ENCODE data around the genes TMTC1 and IPO8.

GRCh38 chr12:27179690-27180532 is 64.2 kb upstream of the STK38L start:
- PRO-cap = no peak

DNA sequence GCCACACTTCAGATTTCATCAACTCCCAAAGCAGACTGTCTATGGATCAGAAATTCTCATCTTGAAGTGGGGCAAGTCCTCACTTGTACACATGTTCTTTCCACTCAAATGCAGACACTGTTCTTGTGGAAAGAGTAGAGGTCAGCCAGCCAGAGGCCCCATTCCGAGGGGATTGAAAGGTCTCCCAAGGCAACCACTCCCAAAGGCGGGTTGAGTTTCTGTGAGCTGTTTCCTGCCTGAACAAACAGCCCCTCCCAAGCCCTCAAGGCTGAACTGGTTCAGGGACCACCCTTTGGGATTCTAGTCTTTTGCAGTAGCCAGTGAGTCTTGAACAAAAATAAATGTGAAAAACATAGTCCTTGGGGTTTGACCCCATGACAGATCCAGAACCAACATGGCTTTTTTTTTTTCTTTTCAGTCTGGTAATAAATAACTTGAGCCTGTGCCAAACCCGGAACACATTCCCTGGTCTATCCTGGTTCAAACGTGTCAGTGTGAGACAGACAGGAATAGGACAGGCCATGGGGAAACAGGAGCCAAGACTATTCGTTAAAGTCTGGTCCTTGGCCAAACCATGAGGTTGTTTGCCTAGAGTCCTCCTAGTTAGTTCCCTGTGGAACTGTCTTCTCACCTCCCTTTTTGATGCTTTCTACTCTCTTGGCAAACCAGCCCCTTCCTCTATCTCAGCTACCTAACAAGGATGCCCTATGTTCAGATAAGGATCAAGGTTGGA is 17.6 kb upstream of the STK38L start:
- PRO-cap = no peak

- PRO-cap = no peak
Measured at GRCh38 chr12:27244435-27245310, 587 bp downstream of the STK38L start.

DNA sequence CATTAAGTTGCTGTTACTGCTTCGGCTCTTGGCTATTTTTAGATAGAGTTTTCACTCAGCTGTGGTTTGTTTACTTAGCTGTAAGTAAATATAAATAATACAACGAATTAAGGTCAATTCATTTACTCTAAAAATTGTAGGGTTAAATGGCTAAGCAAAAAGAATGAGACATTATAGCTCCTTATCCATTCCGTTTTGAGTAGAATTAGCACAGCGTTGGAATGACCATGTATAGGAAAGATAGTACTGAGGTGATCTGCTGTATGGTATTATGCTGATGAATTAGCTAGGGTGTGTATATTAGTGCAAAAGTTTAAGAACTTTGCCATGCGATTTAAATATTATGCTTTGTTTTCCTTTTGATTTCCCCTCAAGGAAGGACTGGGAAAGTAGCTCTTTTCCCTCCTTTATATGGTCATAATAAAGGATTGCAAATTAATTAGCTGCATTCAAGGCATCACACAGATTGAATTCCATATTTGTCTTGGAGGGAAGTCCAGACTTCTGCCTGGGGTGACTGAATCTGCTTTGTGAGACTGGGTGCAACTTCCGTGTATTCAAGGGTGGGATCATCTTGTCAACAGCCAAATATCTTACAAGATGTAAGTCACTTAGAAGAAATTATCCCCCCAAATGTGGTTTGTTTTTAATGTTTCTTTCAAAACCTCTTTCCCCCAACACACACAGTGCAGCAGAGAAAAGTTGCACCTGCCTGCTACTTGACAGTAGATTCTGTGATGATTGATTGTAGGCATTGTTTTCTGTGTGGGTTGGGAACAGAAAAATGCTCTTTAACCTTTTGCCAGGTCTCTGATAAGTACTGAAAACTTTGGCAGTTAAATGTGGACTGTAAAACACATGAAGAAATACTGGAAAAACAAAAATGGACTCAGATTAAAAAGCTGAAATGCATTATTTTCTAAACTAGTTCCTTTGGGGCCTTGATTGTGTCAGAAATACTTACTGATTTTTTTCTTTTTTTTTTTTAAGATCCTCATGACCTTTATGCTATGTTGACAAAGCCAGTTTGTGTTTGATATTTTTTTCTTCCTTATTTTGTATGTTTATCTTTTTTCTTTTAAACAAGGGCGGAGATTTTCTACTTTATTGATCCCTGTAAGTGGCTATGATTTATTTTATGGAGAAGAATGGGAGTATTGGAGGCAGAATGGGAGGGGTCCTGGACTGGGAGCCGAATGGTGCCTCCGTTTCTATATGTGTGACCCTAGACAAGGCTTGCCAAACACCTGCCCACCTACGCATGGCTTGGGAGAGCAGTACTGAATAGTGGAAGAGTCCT is 28.4 kb downstream of the STK38L start:
- PRO-cap = no peak

- PRO-cap = no peak
Measured at GRCh38 chr12:27330623-27331718, 1.7 kb upstream of the BMAL2 start.

- PRO-cap = no peak
Measured at GRCh38 chr12:27593545-27594238, 69.7 kb downstream of the PPFIBP1 start.

- PRO-cap = no peak
Measured at GRCh38 chr12:27703589-27704287, 6.9 kb upstream of the MRPS35 start.

DNA sequence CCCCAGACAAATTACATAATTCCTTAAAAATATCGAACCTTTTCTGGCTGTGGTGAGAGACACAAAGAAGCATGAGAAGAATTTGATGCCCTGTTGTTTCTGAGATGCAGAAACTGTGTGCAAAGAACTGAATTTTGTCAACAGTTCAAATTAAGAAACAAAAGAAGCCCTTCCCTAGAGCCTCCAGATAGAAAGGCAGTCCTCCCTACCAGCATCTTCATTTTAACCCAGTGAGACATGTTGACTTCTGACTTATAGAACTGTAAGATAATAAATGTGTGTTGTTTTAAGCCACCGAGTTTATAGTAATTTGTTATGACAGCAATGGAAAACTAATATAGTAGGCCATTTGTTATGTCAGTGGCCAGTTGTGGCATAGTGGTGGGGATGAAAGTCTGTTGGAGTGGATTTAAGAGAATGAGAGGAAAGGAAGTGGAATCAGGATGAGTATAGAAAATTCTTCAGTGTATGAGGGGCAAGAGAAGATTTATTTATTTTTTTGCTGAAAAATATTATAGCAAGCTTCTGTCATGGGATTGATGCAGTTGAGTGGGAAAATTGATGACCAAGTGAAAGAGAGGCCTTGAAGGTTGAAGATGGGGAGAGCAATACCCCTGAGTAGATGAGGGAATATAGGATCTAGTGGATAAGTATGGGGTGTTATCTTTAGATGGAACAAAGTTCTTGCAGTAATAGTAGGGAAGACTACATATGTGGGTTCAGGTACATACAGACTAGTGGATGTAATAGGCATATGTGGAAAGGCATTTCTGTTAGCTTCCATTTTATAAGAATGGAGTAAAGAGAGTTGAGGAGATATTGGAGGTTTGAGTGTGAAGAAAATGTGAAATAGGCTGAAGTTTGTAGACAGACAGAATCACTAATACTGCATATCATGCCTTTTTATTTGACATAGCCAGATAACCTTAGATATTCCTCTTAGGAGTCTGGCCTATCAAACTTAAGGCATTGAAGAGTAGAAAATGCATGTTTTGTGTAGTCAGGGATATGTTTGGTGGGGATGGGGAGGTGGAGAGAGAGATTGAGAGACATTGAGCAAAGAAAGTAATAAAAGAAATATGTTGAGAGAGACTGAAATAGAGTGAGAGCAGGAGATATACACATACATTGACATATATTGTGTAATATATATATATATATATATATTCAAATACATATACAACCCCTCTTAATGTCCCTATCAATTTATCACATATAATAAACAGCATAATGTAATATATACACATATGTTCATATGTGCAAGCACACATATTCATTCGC is 152.2 kb downstream of the CCDC91 start:
- PRO-cap = no peak

GRCh38 chr12:28543322-28543830 is 353.1 kb downstream of the CCDC91 start:
- PRO-cap = no peak

DNA sequence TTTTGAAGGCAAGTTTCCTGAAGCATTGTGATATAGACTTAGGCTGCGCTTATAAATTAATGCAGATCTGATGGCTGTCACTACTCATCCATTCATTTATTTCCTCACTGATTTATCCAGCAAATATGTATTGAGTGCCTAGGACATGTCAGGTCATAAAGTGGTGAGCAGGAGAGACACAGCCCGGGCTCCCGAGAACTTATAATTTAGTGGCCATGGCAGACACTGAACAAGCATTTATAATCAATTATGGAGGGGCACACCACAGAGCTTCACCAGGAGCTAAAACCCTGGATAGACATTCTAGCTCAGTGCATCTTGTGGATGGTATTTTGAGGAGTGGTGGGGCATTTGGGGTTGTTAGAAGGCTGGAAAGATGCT is 396.9 kb downstream of the CCDC91 start:
- PRO-cap = no peak

- PRO-cap = no peak
Measured at GRCh38 chr12:28640472-28640739, 450.1 kb downstream of the CCDC91 start.

- PRO-cap = no peak
Measured at GRCh38 chr12:29159465-29159865, 10.4 kb downstream of the FAR2 start.

DNA sequence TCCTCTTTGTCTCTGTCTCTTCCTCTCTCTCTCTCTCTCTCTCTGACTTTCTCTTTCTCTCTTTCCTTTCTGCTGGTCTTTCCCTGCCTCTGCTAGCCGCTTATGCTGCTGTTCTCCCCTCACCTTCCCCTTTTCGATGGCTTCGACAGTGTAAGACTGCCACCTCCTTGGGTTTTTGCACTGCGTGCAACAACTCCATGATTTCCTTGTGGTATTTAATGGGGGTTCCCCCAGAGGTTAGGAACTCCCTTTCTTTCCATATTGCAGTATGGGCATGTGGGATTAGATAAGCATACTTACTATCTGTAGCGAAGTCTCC is 21.6 kb downstream of the FAR2 start:
- PRO-cap = no peak

- PRO-cap = no peak
Measured at GRCh38 chr12:29230175-29230781, 81.2 kb downstream of the FAR2 start.

DNA sequence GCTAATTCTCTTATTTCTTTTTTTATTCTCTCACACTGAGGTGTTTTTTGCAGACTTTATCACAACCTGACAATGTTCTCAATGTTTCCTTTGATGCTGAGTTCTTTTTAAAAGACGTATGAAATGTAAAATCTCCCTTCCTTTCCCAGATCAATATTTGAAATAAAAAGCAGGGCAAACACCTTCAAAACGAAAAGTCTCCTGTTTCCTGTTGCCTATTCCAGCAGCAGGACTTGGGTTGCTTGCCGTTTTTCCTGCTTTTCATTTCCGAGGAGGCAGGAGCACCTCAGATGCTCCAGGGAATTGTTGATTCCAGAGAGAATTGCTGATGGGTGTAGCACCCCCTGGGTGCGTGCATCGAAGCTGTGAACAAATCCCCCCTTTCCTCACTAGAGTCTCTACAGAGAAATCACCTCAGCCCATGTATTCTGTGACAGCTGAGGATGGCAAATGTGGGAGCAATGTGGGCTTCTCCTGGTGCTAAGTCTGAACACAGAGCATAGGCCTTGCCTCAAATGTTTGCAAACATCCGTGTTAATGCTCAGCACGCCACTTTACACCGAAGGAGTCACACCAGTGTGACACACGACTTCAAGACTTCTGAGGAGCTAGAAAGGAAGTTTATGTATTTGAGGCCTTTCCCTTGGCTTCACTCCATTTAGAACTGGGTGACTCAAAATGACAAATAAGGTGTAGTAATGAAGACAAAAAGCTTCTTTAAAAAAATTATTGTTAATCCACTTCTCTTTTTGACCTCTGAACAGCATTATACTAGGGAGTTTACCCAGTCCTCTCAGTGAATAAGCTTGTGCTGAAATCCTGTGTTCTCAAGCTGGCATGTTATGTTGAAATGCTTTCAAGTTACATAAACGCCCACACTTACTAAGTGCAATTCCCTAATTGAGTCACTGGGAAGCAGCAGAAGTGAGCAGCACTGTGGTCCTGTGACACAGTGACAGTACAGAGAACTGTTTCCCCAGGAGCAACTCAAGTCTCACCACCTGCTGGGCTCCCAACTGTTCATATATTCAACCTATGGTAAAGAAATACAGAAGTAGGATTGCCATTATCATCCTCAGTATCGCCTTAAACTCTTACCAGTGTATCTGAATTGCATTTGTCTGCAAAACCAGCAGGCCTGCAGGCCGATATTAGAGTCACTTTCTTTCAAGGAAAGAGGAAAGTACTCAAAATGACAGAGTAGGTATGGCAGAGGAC is 92.9 kb downstream of the FAR2 start:
- PRO-cap = unidirectional peak, minus-strand start at position 602 of the sequence

- PRO-cap = no peak
Measured at GRCh38 chr12:29505087-29505950, 7.8 kb upstream of the OVCH1 start.

- PRO-cap = bidirectional peak, plus-strand start at chr12:29784027, minus-strand start at chr12:29783910
Measured at GRCh38 chr12:29783525-29784298, at the start of gene TMTC1. TSS of gene TMTC1 (minus strand) at chr12:29783942.

- PRO-cap = no peak
Measured at GRCh38 chr12:30692443-30693228, 3.0 kb downstream of the IPO8 start.

- PRO-cap = bidirectional peak, plus-strand start at chr12:30695335, minus-strand start at chr12:30695073; bidirectional peak, plus-strand start at chr12:30696034, minus-strand start at chr12:30695867
Measured at GRCh38 chr12:30695247-30696333, at the start of gene IPO8. TSS of gene IPO8 (minus strand) at chr12:30695869.

GRCh38 chr12:30728850-30729336 is 25.9 kb downstream of the CAPRIN2 start:
- PRO-cap = no peak